Cardiac ventricle fibroblast (primary cell): ENCODE measurements around the gene TKFC.

DNA sequence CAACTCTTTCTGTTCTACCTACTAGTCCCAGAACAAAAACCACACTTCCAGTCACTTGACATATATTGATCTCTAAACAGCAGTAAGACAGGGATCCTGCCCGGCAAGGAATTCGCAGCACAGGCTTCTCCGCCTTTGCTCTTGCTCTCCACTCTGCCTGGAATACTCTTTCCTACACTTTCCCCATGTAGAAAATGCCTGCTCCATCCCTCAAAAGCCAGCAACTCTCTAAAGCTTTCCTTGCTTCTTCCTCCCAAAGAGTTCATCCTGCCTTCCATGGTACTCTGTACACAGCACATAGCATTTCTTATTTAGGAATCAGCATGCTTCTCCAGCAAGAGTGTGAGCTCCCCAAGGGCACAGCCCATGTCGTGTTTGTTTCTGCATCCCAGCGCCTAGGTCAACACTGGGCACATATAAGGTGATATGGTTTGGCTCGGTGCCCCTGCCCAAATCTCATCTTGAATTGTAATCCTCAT, 8.5 kb downstream of the VPS37C start:
- RAMPAGE, long total RNA = no peak

DNA sequence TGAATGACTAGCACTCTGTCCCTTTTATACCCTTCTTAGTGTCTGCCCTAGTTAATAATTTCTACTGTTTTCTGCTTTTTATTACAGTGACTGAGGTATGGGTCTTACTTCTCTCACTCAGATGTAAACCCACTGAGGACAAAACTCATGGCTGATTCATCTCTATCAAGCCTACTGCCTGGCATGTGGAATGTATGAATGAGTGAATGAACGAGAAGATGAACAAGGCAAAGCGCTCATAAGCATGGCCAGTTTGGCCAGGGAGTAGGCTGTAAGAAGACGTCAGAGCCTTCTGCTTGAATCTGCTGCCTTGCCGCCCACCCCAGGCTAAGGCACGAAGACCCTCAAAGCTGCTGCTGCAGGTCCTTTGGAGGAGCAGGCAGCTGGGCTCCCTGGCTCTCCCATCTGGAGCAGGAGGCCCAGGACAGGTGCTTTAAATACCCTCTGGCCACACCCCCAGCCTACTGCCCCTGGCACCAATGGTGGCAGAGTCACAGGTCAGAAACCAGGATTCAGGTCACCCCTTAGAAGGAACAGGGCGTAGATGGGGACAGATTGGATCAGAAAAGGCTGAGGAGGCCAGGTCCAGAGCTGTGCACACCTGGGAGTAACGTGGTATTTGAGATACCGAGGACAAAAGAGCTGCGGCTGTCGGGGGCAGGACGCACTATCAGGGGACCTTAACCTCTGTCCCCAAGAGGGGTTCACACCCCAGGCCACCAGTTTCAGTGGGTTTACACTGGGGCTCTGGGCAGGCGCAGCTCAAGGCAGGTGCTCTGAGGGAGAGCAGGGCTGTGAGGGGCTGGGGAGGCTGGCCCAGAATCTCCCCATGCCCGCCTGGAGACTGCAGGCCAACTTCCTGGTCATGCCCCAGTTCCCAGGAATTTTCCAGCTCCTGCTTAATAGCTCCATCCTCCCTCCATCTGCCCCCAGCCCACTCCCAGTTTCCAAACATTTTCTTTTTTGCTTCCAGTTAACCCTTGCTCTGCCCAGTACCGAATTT, 7.9 kb upstream of the PGA3 start:
- RAMPAGE, long total RNA = no peak

DNA sequence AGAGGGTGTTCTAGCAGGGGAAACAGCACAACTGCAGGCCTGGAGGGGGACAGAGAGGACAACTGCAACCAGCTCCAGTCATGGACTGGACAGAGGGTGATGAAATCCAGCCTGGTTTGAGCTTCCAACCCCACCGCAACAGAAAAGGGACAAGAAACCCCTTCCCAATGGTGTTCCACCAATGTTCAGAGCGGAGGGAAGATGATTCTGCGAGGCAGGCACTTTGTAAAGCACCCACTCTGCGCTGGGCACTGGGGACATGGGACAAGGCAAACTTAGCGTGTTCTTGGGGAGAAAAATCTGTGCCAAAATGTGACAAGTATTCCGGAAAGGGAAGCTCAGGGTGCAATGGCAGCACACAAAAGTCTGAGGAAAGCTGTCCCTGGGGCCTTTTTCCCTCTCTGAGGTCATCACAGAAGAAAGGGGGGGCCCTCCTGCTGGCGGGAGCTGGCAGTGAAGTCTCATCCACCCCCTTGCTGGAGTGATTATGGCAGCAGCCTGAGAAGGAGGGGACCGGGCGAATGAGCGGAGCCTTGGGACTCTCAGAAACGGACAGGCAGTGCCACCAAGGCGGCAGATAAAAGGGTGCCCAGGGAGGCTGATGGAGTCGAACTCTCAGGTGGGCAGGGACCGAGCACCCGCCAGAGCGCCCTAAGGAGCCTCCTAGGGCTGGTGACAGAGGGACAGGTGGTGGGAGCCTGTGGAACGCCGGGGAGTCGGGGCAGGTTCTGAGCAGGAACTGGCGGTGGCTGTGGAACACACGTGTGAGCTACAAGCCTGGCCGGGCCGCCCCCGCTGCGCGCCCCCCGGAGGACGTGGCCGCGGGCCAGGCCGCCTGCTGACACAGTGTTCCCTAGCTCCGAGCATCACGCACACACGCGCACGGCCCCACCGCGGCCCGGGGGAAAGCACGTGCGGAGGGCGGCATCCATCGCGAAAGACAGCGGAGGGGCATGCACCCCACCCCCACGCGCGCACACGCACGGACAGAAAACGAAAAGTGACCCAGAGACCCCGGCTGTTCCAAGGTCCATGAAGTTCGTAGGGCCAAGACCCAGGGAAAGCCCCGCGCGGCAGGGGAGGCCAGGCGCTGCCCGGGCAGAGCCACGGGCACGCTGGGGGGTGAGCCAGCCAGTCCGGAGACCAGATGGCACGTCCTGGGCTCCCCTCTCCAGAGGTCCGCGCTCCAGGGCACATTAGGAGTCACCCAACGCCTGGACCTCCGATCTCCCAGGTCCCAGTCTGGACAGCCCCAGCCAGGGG, 1.2 kb downstream of the VWCE start:
- RAMPAGE, long total RNA = no peak

GRCh38 chr11:61298763-61299322, 3.7 kb upstream of the VWCE start:
- RAMPAGE, long total RNA = no peak

GRCh38 chr11:61332961-61333732, at the start of gene TKFC:
Gene TKFC, plus strand, starts transcription at chr11:61333228.
- RAMPAGE, long total RNA = start-site peak on the minus strand at chr11:61333036-61333291, 1,174 and 85 reads in 2 replicates

GRCh38 chr11:61334880-61335641, 2.0 kb downstream of the TKFC start:
- RAMPAGE, long total RNA = no peak

- RAMPAGE, long total RNA = no peak
These were observed 6.0 kb downstream of the TKFC start for GRCh38 chr11:61338935-61339476.

GRCh38 chr11:61347331-61348624, 13.9 kb downstream of the CYB561A3 start:
- RAMPAGE, long total RNA = no peak

DNA sequence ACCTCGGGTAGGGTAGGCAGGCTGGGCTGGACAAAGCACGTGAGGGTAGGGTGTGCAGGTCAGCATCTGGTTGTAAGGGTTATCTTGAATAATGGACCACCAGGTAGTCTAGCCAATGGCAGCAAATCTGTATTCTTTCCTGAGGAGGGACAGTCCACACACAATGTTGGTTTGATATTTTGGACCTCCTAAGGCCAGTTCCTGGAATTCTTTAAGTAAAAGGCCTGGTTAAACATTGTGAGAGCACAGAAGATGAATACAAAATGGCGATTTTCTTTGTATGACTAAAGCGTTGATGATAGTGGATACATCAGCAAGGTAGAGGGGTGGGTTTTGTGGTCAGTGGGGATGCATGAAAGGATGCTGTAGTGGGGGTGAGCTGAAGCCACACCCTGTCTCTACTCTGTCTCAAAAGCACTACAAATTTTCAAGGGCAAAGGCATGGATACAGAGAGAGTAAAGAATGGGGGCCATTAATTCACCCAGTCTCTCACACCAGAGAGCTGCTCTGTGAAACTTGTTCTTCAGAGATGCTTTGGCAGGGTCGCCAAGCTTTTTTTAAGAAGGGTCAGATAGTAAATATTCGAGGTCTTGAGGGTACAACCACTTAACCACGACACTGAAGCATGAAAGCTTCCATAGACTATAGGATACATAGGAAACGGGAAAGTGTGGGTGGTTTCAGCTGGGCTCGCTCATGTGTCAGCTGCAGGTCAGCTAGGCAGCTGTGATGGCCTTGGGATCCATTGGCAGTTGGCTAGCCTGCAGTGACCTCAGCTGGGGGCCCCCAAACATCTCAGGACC, 8.2 kb downstream of the TMEM138 start:
- RAMPAGE, long total RNA = no peak

DNA sequence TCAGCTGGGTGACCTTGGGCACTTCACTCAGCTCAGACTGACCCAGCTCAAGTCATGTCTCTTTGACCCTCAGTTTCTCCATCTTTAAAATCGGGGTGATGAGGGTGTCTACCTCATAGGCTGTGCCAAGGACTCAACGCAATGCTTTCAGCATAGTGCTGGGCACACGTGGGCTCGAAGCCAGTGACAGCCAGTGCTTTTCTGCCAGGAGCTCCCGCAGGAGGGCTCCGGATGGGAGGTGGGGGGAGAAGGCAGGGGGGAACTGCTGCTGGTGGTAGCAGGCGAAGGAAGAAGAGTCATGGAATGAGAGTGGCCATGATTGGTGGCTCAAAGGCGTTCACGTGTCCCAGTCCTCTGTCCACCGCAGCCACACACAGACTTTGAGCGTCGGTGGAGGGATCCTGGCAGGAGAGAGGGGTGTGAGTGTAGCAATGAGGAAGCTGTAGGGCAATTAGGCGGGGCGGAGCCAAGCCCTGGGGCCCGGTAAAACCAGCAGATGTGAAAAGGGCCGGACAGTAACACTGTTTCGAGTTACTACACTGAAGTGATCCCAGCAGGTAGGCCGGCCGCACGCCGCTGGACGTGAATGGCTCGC, 661 bp upstream of the LRRC10B start:
- RAMPAGE, long total RNA = no peak

GRCh38 chr11:61695851-61696507, 15.8 kb downstream of the DAGLA start:
- RAMPAGE, long total RNA = no peak

DNA sequence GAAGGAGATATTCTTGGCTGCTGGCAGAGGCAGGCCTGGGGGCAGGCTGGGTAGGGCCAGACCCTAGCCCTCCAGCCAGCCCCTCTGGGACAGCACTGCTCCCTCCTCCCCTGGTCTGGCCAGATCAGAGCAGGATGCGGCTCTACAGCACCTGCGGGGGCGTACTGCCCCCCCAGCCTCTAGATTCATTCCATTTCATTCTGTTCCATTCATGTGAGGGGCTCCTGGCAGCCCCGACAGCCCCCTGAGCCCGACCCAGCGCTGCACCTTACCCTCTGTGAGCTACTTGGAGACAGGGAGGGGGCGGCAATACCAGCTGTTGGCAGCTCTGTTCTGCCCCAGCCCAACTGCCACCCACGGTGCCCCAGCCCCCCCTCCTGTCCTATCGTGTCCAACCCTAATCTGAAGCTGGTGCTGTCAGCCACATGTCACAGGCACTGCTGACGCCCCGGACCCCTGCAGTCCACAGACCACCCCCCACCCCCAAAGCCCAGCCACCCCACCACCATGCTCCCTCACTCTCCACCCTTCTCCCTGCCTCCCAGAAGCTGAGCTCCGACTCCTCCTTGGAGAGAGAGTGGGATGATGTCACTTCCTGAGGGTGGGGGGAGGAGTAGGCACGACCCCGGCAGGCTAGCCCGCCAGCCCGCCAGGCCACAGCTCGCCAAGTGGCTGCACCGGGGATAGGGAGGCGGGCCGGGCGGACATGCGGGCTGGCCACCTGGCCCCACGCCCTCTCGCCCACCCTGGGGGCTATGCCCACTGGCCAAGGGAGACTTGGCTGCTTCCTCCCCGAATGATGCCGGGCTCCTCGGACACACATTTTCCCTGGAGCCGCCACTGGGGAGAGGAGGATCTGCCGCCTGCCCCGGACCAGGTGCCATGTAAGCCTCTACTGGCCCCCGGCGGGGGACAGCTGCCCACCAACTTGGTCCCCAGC, 34.0 kb upstream of the MYRF start:
- RAMPAGE, long total RNA = no peak

DNA sequence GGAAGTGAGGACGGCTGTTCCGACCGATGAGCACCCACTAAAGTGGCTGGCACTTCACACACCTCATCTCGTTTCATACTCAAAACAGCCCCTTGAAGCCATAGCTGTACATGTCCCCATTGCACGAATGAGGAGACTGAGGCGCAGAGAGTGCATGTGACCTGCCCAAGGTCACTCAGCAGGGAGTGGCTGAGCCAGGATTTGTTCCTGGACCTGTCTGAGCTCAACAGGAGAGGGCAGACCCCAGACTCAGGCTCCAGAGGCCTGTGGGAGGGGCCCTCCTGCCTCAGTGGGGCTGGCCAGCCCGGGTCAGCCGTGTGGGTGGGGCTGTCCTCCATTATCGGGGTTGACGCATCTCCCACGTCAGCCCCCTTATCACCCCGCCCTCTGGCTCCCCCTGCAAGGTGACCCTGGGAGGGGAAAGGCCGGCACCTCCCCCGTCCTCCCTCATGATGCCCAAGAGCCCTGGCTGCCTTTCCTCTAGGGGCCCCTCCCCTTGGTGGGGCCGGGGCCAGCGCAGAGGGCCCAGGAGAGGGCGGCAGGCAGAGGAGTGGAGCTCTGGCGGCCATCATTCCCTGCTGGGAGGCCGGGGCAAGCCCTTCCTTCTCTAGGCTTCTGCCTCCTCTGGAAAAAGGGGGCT, 12.0 kb downstream of the MYRF start:
- RAMPAGE, long total RNA = no peak

DNA sequence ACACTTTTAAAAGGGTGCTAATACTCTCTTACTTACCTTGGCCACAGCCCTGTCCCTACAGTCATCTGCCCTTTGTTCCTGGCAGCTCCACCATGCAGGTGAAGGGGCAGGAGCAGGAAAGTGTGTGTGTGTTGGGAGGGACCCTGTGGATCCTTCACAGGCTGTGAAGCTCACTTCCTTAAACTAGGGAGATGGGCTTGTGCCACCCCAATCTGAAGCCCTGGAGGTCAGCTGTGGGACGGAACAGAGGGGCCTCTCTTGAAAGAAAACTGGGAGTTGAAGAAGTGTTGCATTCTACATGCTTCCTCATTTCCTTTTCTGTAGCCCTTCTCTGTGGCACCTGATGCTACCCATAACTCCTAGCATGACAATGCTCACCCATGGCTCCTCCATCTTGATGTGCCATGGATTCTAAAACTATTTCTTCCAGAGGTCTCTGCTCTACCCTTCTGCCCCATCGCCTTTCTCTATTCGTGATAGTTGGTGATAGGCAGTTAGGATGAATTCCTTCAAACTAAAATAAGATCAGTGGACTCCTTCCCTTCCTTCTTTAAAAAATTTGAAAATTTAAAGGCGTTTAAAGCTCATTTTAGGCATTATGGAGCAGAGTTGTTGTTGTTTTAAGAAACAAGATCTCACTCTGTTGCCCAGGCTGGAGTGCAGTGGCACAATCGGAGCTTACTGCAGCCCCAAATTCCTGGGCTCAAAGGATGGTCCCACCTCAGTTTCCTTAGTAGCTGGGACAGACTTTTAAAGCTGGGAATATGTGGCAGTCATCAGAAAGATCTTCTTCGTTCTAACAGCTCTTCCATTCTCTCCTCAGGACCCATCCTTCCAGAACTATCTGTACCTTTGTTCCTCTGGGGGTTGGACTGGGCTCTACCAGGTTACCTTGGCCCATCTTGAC, 11.4 kb downstream of the FADS1 start:
- RAMPAGE, long total RNA = no peak

GRCh38 chr11:61808938-61810115, 7.5 kb downstream of the FADS1 start:
- RAMPAGE, long total RNA = no peak

DNA sequence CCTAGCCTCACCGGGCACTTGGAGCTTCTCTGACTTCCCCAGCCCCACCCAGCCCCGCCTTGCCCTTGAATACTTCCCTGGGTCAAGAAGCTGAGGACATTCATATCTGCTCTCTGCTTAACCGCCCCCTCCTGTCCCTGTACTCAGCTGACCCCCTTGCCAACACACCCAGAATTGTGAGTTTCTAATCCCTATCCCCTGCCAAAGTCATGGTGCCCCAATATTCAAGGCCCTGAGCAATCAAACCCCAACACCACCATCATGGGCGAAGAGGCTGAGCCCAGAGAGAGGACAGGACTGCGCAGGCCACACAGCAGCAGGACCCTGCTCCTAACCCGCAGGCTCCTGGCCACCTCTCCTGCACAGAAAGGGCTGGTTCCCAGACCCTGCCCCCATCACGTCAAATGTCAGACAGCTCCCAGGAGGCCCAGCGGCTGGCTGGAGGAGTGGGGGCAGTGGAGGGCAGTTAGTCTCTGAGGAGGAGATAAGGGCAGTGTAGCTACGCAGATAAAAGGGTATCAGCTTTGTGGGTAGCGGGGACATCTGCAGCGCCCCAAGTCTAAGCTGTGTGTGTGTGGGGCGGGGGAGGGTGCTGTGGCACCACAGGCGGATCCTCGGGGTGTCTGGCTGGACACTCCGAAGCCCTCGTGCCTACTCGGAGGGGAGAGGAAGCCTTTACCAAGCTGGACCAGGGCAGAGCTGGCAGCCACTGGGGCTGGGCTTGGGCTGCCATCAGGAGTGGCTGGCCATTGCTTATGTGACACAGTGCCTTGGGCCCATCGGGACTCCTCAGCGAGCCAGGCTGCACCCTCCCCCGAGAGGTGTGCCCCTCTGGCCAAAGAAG, 21.6 kb downstream of the FADS3 start:
- RAMPAGE, long total RNA = no peak

- RAMPAGE, long total RNA = no peak
These were observed 14.9 kb downstream of the FADS3 start for GRCh38 chr11:61876231-61876961.

GRCh38 chr11:61898052-61898503, 6.7 kb upstream of the FADS3 start:
- RAMPAGE, long total RNA = no peak

DNA sequence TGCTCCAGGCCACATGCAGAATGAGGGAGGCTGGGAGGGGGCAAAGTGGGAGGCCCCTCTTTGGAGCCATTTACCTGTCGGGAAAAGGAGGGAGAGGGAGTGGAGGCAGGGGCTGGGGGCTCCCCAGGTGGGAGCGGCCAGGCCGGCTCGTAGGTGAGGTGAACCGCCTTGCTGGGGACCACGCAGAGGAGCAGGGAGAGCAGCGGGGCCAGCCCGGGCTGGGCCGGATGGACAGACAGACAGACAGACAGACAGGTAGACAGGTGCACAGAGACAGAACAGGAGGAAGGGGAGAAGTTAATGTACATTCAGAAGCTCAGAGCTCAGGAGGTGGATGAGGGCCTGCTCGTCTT, 12.1 kb downstream of the RAB3IL1 start:
- RAMPAGE, long total RNA = no peak

- RAMPAGE, long total RNA = no peak
These were observed 4.3 kb downstream of the FTH1 start for GRCh38 chr11:61963003-61963566.